ENCODE measurements around a stretch of chr22.

GRCh38 chr22:40116319-40116830 is 61.4 kb upstream of the TNRC6B start:
- RRBS, result no CpG with 5 or more reads among the region's 3 CpGs

DNA sequence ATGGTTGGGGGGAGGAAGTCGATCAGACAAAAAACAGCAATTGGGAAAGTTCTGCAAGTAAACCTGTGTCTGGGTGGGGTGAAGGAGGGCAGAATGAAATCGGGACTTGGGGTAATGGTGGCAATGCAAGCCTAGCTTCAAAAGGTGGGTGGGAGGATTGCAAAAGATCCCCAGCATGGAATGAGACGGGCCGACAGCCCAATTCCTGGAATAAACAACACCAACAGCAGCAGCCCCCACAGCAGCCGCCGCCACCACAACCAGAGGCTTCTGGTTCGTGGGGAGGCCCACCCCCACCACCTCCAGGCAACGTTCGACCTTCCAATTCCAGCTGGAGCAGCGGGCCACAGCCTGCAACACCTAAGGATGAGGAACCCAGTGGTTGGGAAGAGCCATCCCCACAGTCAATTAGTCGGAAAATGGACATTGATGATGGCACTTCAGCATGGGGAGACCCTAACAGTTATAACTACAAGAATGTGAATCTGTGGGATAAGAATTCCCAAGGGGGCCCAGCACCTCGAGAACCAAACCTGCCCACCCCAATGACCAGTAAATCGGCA is 79.7 kb upstream of the ADSL start:
- RRBS, result no CpG with 5 or more reads among the region's 13 CpGs

GRCh38 chr22:40345804-40346144 is 526 bp upstream of the ADSL start:
- RRBS, result no CpG with 5 or more reads among the region's 19 CpGs

DNA sequence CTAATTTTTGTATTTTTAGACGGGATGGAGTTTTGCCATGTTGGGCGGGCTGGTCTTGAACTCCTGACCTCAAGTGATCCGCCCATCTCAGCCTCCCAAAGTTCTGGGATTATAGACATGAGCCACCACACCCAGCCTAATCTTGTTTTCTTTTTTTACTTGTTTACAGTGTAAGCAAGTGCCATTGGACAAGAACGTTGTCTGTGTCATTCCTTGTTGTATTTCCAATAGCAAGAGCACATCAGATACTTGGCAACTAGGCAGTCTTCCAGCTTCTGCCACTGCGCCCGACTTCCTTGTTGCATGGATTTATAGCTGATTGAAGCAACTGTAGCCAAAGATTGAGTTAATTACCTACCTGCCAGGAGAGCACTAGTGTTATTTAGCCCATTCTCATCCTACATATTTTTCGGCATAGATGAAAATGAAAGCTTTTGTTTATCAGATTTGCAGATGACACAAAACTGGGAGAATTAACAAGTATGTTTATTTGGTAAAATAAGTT is 3.0 kb upstream of the SGSM3 start:
- RRBS, result no CpG with 5 or more reads among the region's 7 CpGs

DNA sequence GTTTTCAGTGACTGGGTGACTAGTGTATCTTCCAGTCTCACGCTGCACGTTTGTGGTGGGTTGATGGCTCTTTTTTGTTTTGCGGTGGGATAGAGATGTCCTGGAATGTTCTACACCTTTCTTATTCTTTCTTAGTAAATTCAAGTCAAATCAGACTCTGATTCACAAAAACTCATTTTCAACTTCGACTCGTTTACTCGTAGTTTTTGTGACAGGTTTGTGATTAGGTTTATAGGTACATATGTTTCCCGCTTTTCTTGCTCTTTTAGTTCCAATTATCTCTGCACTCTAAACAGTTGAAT is 890 bp downstream of the SGSM3 start:
- RRBS, result no CpG with 5 or more reads among the region's 7 CpGs

DNA sequence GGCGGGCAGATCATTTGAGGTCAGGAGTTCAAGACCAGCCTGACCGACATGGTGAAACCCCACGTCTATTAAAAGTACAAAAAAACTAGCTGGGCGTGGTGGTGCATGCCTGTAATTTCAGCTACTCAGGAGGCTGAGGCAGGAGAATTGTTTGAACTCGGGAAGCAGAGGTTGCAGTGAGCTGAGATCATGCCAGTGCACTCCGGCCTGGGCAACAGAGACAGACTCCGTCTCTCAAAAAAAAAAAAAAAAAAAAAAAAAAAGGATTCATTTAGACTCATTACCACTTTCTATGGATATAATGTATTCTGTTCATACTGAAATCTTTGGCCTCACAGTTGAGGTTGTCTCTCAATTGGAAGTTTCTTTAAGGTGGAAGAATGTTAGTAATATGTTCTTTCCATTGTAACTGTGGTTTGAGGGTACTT is 128.2 kb downstream of the MRTFA start:
- RRBS, result no CpG with 5 or more reads among the region's 7 CpGs

DNA sequence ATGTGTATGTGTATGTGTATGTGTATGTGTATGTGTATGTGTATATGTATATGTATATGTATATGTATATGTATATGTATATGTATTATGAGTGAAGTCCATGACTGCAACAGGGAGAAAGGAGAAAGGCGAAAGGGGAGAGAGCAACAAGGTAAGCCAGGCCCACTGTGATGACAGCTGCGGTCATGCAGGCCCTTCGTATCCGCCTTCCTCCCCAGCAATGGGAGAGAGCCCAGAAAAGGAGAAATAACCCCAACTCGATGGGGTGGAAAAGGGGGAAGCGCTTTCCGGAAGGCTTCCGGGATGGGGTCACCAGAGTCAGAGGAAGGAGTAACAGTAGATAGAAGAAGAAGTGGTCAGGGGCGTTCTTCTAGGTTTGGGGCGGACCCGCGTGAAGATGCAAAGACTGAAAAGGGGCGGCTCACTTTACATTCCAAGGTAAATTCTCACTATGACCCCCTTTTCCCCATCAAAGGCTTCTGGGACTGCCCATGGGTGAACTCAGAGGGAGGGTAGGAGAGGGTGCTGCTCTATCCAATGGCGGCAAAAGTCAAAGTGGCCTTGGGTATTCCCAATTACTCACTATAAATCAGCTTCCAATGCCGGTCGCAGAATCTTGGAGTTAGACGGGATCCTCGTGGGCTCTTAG is 1.3 kb upstream of the MRTFA start:
- RRBS, result no CpG with 5 or more reads among the region's 18 CpGs

GRCh38 chr22:40644527-40645073 is 8.1 kb upstream of the MRTFA start:
- RRBS, result no CpG with 5 or more reads among the region's 4 CpGs

- RRBS, result no CpG with 5 or more reads among the region's 11 CpGs
These were observed 15.2 kb downstream of the MCHR1 start for GRCh38 chr22:40694318-40695019.

DNA sequence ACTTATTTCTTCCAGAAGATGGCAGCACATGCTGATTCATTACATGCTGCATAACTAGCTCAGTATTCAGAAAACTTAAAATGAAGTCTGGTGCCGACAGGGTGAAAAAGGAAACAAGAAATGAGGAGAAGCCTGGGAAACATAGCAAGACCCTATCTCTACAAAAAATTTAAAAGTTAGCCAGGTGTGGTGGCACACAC is 28.4 kb upstream of the RBX1 start:
- RRBS, result no CpG with 5 or more reads among the region's 1 CpG

DNA sequence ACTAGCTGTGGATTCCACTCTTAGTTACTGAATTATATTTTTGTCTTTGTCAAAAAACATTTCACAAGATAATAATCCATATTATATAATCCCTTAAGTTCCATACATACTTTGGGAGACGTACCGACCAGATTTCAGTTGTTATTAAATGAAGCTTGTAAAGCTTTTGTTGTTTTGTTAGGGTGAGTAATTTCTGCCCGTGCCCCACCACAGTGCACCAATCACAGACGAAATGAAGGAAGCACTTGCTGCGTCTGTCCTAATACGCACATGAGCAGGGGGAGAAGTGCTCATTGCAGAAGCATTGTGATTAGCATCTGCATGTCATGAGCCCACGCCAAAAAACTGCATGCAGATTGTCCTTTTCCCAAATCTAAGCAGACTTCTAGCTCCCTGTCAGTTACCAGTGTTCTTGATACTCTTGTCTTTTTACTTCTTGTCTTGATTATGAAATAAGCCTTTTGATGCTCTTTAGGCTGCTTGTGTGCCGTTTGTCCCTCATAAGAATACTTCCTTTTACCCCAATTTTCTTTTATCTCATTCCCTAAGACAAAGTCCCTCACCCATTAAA is 15.5 kb downstream of the RBX1 start:
- RRBS, result no CpG with 5 or more reads among the region's 8 CpGs

DNA sequence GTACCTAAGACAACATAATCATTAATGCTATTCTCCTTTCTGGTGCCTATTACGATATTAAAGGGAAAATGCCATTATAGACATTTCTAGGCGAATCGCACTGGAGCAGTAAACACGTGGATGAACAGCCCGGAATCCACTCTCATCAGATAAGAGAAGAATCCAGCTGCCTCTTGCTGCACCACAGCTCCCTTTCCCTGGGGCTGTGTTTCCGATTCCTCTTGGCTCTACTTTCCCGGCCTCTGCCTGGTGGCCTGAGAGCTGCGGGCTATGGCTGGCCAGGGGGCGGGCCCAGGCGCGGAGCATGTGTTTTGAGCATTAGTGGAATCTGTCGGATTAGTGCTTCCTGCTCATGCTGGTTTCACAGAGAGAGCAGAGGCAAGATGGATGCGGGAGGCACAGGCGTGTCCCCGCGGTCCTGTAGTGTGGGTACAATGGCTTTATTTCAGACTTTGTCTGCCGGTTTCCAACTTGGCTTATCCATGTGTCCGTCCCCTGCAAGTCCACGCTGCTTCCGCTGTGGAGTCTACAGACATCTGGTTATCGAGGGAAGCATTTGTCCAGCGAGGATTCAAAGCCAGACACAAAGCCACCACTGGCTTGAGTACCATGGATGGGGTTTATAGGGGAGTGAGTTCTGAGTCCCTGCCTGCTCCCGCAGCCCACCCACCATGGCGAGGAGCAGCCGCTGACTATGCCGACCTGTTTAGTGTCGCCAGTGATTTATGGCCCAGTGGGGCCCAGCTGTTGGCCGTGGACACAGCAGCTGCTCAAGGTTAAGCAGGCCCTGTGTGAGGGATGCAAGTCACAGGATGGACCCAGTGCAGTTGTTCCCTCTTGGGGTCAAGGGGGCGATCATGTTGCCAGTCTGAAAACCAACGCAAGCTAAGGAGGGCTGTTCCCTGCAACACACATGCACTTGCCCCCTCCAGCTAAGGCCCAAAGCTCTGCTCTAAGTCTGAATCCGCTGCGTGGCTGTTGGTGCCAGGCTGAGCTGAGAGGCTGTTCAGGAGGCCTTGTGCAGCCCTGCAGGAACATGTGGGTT is 43.4 kb upstream of the EP300 start:
- RRBS, result 3% methylated on average over 3 of the region's 32 CpGs

DNA sequence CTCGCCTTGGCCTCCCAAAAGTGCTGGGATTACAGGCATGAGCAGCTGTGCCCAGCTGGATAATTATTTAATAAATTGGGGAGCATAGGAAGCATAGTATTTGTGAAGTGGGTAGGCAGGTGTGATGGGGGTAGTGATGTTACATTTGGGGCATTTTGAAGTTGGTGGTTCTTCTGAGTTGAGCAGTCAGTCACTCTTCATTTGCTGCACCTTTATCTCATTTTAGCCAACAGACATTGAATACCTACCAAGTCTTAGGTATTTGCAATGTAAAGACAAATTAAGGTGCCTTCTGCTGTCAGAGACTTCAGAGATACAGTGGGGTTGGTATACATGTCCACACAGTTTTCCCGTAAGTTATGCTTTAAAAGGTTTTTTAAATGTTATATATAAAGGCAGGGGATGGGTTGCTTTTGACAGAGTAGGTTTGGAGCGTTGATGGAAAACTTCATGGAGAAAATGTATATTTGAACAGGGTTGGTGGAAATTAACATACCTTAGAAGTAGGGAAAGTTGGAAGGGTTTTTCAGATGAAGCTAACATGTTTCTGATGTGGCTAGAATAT is 10.8 kb downstream of the EP300 start:
- RRBS, result no CpG with 5 or more reads among the region's 3 CpGs

DNA sequence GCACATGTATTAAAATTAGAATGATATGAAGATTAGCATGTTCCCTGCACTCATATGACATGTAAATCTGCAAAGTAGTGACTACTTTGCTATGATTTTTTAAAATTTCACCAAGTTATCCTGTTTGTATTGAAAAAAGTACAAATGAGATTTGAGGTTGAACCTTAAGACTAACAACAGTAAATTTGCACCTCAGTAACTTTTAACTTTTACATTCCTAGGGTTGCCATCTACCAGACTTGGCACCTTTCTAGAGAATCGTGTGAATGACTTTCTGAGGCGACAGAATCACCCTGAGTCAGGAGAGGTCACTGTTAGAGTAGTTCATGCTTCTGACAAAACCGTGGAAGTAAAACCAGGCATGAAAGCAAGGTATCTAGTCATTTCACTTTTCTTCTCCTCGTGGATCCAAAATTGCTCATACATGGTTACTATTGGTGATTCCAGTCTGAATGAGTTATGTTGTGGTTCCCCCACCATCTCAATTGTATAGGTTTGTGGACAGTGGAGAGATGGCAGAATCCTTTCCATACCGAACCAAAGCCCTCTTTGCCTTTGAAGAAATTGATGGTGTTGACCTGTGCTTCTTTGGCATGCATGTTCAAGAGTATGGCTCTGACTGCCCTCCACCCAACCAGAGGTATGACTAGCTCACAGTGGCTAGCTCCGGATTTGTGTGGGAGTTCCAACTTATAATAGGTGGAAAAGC is 36.7 kb upstream of the L3MBTL2 start:
- RRBS, result no CpG with 5 or more reads among the region's 6 CpGs

GRCh38 chr22:41181497-41181814 is 23.7 kb upstream of the L3MBTL2 start:
- RRBS, result no CpG with 5 or more reads among the region's 4 CpGs

DNA sequence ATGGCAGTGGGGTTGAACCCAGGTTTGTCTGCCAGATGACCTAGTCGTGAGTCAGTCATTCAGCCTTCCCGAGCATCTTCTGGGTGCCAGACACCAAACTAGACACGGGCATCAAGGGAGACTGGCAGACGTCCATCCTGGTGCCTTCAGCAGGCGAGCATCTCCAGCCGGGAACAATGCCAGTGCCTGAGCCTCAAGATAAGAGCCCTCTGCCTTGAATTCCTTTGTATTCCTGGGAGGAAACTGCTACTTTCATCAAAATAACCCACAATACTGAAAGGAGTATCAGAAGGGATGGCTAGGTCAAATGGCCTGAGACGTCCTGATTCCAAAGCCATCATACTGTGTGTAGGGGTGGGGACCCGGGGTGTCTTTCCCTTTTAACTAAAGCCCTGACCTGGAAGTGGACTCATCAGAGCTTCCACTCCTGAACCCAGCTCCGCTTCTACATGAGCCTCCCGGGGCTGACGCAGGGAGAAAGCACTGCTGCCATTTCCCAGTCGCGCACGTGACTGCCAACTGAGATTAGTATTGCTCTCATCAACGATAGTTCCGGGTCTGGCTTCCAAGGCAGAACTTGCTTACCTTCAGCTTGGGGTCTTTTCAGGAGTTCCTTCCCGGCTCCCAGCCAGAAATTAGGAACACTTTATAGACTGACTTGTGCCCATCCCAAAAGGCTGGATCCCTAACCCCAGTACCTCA is 8.2 kb downstream of the CHADL start:
- RRBS, result 81% methylated on average over 7 of the region's 17 CpGs

DNA sequence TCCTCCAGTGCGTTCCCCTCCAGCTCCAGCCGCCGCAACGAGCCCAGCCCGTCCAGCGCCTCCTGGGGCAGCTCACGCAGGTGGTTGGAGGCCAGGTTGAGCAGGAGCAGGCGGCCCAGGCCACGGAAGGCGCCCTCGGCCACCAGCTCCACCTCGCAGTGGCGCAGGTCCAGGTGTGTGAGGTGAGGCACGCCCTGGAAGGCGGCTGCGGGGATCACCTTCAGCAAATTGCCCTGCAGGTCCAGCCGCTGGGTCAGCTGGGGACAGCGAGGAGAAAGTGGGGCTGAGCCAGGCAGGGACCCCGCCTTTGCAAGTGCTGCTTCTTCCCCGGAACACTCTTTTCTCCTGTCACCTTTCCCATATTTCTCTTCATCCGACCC is 2.1 kb downstream of the CHADL start:
- RRBS, result no CpG with 5 or more reads among the region's 21 CpGs

GRCh38 chr22:41242734-41243328 is 2.1 kb upstream of the CHADL start:
- RRBS, result no CpG with 5 or more reads among the region's 17 CpGs

DNA sequence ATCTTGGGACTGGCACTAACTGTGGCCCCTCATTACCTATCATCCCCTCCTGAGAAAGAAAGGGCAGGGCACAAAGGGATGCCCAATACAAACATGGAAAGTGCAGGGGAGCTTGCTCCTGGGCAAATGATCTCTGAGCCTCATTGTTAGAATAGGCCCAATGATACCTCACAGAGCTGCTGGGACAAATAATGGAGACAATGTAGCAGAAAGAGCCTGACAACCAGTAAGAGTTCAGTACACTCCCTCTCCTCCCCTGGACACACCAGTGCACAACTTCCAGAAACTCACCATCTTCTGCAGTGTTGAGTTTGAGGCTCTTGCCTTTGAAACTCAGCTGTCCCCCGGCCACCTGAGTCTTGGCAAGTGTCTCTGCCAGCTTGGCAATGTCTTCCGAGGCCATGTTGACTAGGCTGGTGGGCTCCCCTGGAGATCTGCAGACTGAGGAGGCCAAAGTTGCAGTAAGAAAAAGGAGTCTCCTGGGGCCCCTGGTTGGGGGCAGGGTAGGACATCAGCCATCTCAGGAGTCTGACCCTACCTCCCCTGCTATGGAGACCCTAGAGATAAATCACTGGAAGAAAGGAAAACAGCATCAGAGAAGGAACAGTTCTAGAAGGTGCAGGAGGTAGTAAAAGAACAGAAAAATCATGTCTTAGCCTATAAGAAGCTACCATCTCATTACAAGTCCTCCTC is 5.2 kb downstream of the RANGAP1 start:
- RRBS, result no CpG with 5 or more reads among the region's 2 CpGs

DNA sequence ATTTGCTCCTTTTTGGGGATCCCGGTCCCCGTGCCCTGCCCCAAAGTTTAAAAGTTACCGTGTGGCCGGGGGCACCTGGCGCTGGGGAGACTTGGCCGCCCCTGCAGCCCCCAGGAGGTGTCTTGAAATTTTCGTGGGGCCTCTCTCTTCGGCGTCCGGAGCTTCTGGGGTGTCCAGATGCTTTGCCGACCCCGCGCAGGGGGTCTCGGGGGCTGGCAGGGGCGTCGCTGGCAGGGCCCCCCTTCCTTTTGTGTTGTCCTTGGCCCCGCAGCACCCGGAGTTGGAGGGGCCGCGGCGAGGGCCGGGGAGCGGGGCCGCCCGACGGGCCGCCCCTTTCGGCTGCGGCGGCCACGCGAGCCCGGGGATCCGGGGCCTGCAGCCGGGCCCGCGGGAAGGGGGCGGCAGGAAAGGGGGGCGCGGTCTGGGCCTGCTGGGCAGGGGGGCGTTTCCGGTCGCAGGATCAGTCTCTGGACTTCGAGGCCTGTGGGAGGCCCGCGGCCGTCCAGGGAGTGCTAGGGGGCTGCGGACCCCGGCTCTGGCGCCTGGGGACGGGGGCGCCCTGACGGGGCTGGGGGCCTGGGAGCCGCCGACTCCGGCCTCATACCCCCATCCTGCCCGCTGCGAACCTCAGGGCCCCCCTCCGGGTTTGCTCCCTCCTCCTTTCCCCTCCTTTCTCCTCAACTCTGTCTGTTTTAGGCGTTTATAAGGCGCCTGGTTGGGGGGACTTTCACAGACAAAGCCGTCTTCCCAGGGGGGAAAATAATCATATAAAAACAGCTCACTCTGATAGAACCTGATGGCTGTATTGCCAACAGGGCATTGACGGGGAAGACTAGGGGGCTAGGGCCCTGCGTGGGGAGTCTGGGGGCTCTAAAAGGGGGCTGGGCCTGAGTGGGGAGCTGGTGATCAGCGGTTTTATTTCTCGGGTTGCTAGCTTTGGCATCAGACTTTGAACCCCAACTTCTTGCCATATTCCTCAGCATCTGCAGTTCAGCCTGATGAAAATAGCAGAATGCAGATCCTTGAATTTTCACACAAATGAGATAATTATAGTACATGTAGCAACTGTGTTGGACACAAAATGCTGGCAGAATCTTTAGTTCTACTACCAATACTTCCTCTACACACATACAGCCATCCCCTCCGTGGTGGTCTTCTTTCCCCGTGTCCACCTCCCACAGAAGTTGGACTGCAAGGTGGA is 1.1 kb downstream of the ZC3H7B start:
- RRBS, result 2% methylated on average over 43 of the region's 68 CpGs

Data from AG09309 (cell line).